ENCODE measurements around the genes H1-0 and MAFF.

DNA sequence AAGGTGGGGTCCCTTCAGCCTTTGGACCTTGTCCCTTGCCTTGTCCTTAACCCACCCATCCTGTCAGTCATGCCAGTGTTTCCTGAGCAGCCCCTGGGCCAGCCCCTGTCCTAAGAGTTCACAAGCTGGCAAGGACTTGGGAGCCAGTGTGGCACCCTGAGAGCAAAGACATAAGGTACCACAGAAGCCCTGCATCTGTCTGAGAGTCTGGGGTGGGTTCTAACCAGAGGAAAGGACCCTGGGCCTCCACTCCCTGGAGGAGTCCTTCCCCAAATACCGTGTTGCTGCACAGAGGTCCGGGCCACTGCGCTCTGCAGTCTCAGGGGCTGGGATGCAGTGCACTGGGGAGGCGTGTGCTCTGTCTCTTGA, 4.4 kb upstream of the SH3BP1 start:
- PRO-cap, result no peak
- RRBS, 2 experiments, result no CpG with 5 or more reads among the region's 4 CpGs

- PRO-cap, result unidirectional peak, minus-strand start at chr22:37639997
- RRBS, 2 experiments, result 70 to 93% methylated on average over 1 of the region's 21 CpGs
These were observed 679 bp downstream of the SH3BP1 start for GRCh38 chr22:37639906-37640789.

DNA sequence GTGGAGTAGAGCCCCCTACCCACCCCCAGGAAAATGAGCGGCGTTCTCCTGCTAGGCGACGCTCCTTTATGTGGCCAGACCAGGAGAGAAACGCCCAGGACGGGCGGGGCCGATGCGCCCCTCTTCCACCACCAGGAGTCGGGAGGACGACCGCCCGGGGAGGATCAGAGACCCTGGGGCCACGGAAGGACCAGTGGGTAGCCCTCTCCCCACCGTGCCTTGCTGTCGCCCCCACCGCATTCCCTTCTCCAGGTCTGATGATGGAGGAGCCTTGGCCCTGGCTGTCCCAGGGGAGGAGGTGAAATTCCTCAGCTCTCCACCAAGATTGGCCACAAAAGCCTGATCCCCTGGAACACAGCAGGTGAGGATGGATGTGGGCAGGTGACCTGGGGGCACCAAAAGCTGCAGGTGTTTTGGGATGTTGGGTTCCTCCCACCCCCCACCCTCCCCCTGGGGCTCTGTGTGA, 521 bp downstream of the TRIOBP start:
- PRO-cap, result unidirectional peak, plus-strand start at position 82 of the sequence
- RRBS, 2 experiments, result no CpG with 5 or more reads among the region's 17 CpGs

DNA sequence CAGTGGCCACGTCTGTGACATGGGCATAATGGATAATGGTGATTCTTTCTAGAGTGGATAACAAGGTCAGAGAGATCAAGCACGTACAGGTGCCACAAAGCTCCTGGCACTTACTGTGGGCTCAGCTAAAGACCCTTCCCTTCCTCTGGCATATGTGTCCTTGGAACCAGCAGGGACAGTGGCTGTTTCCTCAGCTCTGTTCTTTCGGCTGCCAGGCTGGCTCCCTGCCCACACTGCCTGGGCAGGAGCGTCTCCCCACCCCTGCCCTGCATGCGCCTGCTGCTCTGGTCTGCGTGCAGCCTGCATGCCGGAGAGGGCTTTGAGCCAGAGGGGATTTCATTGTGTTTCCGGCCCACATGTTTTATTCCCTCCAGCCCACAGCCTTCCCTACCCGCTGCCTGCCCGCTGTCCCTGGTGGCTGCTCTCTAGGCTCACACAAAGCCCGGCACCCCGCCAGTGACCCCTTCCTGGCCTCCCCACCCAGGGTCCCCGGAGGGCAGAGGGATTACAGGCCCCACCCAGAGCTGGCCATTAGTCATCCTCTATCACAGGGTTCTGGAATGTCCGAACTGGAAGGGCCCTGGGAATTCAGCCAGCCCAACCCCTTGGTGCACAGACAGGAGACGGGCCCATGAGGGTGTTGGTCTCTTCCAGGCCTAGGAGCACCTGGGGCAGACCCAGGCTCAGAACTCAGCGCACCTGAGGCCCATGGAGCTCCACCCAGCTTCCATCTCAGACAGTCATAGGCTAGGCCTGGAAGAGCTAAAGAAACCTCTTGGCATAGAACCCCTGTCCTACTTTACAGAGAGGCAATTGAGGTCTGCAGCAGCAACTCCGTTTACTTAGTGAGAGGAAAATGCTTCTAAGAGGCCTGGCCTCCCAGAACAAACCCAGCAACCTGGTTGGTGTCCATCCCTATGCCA, 52.5 kb upstream of the H1-0 start:
- PRO-cap, result no peak
- RRBS, 2 experiments, result 33 to 79% methylated on average over 3 to 4 of the region's 17 CpGs

DNA sequence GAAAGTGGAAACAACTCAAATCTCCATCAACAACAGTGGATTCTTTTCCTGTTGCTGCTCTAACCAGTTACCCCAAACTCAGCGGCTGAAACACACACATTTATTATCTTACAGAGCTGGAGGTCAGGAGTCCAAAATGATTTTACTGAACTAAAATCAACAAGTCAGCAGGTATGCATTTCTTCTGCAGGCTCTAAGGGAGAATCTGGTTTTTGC, 9.0 kb upstream of the H1-0 start:
- PRO-cap, result no peak
- RRBS, 2 experiments, result no CpG with 5 or more reads among the region's 1 CpG

- PRO-cap, result bidirectional peak, plus-strand start at chr22:37805229, minus-strand start at chr22:37805204
- RRBS, 2 experiments, result 17 to 20% methylated on average over 39 to 42 of the region's 78 CpGs
These were observed at the start of gene H1-0 for GRCh38 chr22:37805009-37806062. Gene H1-0 (plus strand): TSS chr22:37805229.

GRCh38 chr22:37816599-37816960, 6.6 kb upstream of the GALR3 start:
- PRO-cap, result no peak
- RRBS, 2 experiments, result no CpG with 5 or more reads among the region's 13 CpGs

GRCh38 chr22:37849934-37850210, 653 bp downstream of the EIF3L start:
- PRO-cap, result unidirectional peak, minus-strand start at chr22:37850009
- RRBS, 2 experiments, result no CpG with 5 or more reads among the region's 9 CpGs

DNA sequence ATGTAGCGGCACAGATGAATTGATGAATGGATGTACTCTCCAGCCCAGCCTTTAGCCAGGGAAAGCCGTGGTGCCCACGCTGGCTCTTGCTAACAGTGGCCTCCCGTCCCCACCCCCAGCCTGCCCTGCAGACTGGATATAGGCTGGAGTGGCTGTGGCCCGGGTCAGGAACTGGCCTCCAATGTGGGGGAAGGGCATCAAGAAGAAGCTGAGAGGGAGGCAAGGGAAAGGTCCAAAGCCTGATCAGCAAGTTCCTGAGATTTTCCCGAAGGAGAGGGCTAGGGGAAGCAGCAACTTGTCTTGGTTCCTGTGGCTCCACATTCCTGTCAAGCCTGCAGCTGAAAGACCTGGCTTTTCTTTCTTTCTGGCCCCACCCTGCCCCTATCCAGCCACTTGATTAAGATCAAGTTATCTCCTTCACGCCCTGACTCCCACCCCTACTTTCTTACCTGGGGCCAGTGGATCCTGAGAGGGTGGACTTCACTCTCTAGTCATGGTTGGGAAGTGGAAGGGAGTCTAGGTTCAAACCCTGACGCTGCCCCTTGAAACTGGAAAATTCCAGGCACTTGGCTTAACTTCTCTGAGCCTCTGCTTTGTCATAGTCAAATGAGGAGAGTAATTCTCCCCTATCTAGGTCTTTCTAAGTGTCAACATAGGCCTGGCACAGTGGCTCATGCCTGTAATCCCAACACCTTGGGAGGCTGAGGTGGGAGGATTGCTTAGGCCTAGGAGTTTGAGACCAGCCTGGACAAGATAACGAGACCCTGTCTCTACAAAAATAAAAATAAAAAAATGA, 10.9 kb upstream of the MICALL1 start:
- PRO-cap, result no peak
- RRBS, 2 experiments, result no CpG with 5 or more reads among the region's 9 CpGs

- PRO-cap, result no peak
- RRBS, 2 experiments, result 9 to 13% methylated on average over 4 of the region's 20 CpGs
These were observed 585 bp downstream of the MICALL1 start for GRCh38 chr22:37906745-37907019.

DNA sequence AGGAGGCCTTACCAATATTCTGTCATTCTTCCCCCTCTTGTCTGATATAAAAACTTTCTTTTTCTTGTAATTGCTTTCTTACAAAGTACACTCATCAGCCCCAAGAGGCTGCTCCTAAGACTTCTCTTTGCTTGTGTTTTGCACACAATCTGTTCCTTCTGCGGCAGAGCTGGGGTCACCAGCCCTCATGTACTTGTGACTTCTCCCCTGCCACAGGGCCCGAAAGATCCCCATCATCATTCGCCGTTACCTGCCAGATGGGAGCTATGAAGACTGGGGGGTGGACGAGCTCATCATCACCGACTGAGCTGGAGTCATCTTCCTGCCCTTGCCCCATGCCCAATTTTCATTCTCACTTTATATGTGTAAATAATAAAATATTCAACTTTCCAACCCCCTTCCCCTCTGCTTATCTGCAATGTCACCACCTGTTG, 13.9 kb downstream of the POLR2F start:
- PRO-cap, result no peak
- RRBS, 2 experiments, result no CpG with 5 or more reads among the region's 6 CpGs

- PRO-cap, result no peak
- RRBS, 2 experiments, result no CpG with 5 or more reads among the region's 23 CpGs
These were observed 32.2 kb upstream of the SOX10 start for GRCh38 chr22:38016480-38017047.

GRCh38 chr22:38039411-38039847, 17.8 kb upstream of the PICK1 start:
- PRO-cap, result no peak
- RRBS, 2 experiments, result no CpG with 5 or more reads among the region's 16 CpGs

DNA sequence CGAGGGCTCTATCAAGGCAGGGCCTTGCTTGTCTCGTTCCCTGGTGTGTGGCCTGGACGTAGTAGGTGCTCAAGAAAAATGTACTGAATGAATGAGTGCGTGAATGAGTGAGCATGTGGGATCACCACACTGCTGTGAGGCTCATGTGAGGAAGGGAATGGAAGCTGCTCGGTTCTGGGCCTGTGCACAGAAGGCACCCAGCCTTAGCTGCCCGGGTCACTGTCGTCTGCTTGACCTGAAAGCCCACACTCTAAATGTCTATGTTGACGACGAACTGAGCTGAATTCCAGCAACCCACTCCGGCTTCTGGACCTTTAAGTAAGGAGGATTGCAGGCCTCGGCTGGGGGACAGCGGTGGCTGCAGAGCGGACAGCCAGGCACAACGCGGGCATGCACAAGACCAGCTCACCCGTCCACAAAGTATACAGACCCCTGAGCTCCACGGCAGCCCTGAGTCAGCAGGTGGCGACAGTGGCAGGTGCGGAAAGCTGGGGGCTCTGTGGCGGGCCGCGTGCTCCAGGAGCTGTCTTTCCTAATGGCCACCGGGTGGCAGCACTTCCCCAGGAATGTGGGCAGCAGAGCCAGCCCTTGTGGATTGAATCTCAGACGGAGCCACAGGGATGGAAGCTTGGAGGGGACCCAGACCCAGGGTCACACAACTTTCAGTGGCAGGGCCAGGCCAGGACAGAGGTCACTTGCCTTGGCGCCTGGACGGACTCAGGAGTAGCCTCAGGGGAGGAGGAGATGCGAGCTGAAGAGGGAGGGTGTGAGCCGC, 5.1 kb upstream of the PICK1 start:
- PRO-cap, result bidirectional peak, plus-strand start at position 605 of the sequence, minus-strand start at position 452 of the sequence
- RRBS, 2 experiments, result 41 to 83% methylated on average over 5 to 7 of the region's 28 CpGs

- PRO-cap, result bidirectional peak, plus-strand start at chr22:38202093, minus-strand start at chr22:38201745
- RRBS, 2 experiments, result under 1 to 1% methylated on average over 41 to 46 of the region's 77 CpGs
These were observed at the start of gene MAFF for GRCh38 chr22:38201394-38202314. Gene MAFF (plus strand): TSS chr22:38201994.

DNA sequence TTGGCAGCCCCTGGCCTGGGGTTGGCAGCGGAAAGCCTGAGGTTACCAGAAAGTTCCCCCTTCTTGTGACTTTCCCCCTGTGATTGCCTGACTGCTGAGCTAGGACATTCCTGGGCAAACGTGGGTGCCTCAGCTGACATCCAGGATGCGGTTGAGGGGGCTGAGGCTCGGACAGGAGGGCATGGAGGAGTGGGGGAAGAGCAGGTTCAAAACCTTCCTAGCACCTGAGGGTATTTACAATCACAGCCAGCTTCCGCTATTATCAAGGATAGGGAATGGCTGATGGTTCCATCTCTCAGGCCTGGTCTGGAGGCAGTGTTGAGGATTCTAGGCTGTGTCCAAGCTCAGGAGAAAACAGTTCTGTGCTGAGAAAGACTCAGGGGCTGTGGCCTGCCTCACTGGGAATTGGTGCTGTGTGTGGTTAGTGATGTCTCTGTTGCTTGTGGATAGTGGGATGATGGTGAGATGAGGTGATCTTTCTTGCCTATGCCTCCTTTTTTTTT, 4.1 kb downstream of the MAFF start:
- PRO-cap, result no peak
- RRBS, 2 experiments, result no CpG with 5 or more reads among the region's 5 CpGs

DNA sequence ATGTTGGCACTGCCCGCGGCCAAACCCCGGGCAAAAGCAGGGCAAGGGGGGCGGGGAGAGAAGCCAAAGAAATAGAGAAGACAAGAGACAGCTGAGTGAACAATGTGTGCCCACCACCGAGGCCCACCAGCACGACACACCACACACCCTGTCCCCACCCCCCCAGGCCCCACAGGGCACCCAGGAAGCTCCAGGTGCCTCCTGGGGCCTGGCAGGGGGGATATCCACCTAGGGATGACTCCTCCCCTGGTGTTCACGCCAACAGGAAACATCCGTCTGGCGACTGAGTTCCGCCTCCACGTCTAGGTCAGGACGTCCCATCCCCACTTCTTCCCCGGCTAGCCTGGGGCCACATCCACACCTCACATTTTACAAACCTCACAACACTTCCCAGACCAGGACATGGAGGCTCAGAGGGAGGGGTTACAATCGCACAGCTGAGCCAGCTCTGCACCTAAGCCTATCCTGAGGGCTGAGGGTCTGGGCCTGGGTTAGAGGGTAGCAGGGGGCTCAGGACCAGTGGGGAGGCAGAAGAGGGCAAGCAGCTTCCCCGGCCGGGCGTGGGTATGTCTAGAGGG, 20.9 kb downstream of the MAFF start:
- PRO-cap, result no peak
- RRBS, 2 experiments, result no CpG with 5 or more reads among the region's 17 CpGs

DNA sequence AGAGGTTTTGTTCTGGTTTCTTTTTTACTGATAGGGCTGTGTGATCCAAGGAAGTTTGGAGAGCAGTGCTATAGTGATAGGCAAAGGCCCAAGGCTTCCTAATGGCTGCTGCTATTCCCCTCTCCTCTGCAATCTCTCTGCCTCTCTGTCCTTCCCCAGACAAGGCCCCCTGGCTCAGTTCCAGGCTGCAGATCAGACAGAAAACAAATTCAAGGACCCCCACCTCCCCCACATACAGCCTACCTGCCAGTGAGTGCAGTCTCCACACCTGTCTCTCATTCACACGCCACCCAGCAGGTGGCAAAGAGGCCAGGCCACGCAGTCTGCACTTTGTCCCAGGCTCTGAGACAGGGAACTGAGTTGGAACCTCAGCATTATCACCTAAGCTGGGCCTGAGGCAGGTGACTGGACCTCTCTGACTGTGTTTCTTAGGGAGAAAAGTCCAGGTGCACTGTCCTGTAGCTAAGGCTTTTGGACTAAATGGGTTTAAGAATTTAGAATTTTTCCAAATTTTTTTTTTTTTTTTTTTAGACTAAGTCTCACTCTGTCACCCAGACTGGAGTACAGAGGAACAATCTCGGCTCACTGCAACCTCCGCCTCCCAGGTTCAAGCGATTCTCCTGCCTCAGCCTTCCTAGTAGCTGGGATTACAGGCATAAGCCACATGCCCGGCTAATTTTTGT, 14.9 kb downstream of the TMEM184B start:
- PRO-cap, result no peak
- RRBS, 2 experiments, result no CpG with 5 or more reads among the region's 6 CpGs

DNA sequence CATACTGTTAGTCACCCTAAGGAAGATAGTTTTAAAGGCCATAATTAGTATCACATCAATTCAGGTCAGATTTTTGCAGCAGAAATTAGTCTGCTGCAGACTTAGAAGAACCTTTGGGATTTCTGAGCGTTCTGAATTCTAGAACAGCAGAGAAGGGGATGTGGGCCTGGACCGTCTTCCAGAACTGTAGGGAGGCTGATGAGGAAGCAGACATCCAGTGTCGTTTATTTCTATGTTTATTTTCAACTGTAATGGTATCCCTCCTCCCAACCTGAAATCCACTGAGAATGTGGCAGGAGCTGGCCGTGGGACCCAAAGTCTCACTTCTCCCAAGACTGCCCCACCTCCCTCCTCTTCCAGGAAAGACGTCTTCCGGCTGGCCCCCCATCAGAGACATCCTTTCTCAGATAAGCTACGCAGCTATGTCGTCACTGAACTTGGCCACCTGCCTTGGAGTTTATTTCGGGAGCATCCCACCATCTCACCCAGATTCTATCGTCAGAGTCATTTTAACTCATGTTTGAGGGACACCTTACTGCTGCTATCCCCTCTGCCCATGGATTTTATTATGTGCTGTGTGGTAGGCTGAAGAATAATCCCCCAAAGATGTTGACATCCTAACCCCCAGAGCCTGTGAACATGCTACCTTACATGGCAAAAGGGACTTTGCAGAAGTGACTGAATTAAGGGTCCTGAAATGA, 14.0 kb downstream of the TMEM184B start:
- PRO-cap, result no peak
- RRBS, 2 experiments, result no CpG with 5 or more reads among the region's 10 CpGs

- PRO-cap, result no peak
- RRBS, 2 experiments, result 67% methylated on average over 1 of the region's 24 CpGs; no CpG with 5 or more reads in 1 of the 2 experiments
These were observed 17.3 kb upstream of the TMEM184B start for GRCh38 chr22:38289703-38290893.

Data from HEK293 (cell line).